Camera-type eye (tissue), 1 donor: ENCODE measurements around a stretch of chr6.

DNA sequence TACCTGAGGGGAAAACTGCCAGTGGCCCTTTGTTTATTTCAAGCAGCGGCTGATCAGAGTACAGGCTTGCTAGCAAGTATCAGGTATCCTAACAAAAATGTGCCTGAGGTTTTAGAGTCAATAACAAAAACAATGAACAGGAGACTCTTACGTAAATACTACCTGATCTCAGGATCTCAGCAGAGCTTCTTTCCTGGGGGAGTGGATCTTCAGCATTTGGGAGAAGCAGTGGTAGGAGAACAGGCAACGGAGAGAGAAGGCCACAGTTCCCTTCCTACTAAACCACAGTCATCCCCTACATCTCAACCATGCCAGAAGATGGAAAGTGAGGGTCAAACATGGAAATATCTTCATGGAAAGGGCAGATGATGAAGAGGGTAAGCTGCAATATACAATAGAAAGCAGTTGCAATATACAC lies 12.5 kb downstream of the LY86 start:
- RAMPAGE, long total RNA, result no peak

- RAMPAGE, long total RNA, result no peak
Observed at GRCh38 chr6:6689273-6689896, 100.9 kb downstream of the LY86 start.

- RAMPAGE, long total RNA, result no peak
Observed at GRCh38 chr6:6694731-6695541, 106.4 kb downstream of the LY86 start.

GRCh38 chr6:6696618-6697288 lies 108.2 kb downstream of the LY86 start:
- RAMPAGE, long total RNA, result no peak

DNA sequence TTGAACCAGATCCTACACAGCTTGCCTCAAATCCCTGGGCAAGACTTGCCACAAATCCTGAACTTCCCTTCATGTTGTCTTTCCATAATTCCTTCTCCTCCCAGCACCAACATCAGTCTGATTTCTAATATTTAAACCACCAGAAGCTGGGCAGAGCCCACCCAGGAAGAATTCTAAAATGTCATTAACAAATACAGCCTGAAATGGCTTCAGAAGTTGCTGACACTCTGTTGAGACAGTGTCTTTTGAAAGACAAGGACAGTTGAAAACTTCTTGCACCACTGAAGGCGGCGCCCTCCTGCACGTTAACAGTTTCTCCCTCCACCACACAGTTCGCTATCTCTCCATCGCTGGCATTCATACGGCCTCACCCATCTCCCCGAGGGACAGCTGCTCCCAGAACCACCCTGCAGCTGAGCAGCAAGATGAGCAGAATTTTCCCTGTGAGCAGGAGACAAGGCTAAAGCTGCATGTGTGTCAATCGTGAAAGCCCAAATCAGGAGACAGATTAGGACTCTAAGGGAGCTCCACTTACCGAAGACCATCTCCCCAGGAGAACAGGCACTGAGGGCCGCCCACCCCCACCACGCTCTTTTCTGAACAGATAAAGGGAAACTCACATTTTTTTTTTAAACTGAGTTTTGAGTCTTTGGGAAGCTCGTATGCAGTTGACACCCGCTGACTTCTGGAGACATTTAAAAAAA lies 113.3 kb downstream of the LY86 start:
- RAMPAGE, long total RNA, result no peak

- RAMPAGE, long total RNA, result no peak
Observed at GRCh38 chr6:6725176-6725613, 136.7 kb downstream of the LY86 start.

DNA sequence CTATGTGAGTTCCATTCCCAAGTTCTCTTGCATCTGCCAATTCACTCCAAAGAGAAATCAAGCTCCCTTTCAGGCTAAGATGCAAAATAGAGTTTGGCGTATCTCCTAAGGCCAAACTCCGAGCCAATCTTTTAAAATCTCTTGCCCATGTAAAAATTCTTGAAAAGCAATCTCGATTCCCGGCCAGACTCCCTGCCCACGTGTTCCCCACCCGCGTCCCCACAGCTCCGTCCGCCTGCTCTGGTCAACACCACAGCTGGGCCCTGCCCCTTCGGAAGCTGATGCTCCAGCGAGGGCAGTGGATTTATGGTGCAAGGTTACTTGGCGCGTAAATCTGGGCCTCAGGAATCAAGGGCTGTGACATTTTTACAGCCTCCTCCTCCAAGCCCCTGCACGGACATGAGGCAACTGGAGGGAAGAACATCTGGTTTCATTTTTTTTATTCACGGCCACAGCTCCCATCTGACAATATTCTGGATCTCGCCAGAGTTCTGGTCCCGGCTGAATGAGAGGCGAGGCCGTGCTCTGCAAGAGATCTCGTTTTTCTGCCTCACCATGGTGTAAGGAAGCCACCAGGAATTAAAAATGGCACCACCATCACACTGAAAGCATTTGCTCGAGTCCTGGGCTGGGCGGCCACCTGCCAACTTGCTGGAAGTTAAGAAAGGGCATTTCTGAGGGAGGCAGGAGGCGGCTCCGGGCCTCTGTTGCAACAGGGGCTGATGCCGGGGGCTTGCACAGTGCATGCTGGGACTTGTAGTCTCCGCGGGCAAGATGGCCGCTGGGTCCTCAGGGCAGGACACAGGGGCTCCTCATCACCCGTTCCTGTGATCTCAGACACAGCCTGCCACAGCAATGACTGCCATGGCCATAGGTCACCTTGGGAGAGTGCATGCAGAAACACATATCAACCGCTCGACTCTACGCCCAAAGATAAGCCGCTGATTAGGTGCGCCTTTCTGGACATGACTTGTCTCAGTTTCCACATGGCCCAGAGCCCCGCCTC lies 148.4 kb downstream of the LY86 start:
- RAMPAGE, long total RNA, result no peak

DNA sequence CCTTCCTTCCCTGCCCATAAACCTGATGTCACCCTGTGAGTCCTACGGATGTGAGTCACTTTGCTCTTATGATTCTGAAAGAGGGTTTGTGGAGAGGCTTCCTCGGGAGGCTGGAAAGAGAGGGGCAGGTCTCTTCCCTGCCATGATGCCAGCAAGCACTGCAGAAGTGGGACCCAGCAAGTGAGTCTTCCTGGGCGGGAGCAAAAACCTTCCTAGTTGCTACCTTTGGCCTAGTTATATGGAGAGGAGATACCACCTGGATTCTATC lies 202.5 kb downstream of the LY86 start:
- RAMPAGE, long total RNA, result no peak

GRCh38 chr6:6800908-6801262 lies 212.4 kb downstream of the LY86 start:
- RAMPAGE, long total RNA, result no peak

GRCh38 chr6:6878622-6879296 lies 229.0 kb upstream of the RREB1 start:
- RAMPAGE, long total RNA, result no peak

- RAMPAGE, long total RNA, result no peak
Observed at GRCh38 chr6:6927295-6928379, 180.1 kb upstream of the RREB1 start.

DNA sequence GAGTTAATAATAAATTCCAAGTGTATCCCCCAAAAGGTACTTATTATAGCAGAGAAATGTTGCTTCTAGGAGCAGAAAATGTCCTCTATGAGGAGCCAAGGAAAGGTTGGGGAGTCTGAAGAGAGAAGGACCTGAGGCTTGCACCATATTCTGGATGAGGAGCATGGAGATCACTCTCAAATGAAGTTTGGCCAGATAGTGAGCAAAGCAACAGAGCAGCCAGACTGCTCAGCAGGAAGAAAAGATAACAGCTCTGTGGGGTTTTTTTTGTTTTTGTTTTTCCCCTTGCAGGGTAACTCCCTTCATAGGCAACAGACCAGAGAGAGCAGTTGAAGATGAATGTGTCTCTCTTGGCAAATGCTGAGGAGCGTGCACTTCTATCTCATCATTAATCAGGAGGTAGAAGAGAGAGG lies 66.4 kb upstream of the RREB1 start:
- RAMPAGE, long total RNA, result no peak

DNA sequence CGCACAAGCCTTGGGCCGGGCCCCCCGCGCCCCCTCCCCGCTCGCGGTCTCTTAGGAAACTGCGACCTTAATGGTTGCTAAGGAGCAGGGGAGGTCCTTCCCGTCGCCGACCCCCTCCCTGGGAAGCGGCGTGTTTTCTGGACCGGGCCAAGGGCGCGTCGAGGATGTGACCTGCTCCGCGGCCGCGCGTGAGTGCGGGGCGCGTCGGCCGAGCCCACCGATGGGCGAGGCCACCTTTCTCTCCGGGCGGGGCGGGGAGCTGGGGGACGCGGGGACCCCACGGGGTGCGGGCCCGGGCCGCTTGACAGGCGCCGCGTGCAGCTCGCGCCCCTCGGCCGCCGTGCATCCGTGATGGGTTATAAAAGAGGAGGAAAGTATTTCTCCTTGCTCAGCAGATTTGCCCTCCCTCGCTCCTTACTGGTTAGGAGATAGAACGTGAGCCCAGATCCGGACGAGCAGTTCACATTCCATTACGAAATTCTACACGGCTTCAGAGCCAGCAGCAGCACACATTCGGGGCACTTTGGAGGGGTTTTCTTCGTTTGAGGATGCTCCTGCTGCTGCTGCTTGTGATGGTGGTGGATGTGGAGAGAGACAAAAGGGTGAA lies 1.6 kb downstream of the RREB1 start:
- RAMPAGE, long total RNA, result no peak

DNA sequence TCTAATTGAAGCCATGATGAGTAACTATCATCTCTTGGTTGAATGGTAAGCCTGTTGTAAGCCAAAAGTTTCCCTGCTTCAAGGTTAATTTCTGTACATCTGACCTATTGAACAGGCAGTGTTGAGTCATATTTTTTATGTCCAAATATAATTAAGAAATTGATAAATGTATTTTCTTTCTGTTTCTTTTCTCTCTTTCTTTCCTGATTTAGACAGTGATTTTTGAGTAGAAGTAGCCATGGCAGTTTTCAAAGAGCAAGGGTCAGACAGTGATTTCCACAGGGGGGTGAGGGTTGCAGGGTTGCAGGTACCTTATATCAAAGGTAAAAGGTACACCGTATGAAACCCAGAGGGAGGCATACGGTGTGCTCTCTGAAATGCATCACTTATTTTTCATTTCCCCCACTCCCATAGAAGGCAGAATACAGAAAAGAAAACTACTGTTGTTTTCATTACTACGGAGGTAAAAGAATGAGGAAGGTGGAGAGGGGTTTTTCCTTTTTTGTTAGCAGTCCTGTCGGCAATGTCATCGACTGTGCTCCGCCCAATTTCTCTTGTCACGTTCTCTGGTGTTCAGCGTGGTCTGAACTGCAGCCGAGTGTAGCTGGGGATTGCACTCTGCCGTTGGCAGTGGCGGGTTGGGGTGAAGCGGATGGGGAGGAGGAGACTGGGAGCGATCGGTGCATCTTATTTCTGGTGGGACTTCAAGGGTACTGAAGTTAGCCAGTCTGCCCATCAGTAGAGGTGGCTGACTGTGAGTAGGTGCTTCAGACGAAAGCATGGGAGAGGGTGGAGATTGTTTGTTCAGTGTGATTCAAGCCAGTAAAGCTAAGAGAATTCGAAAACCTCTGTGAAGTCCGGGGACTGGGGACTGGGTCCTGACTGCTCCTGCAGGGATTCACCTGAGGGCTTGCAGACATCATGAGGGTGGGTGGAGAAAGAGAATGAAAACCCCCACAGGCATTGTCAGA lies 4.8 kb downstream of the RREB1 start:
- RAMPAGE, long total RNA, result no peak

DNA sequence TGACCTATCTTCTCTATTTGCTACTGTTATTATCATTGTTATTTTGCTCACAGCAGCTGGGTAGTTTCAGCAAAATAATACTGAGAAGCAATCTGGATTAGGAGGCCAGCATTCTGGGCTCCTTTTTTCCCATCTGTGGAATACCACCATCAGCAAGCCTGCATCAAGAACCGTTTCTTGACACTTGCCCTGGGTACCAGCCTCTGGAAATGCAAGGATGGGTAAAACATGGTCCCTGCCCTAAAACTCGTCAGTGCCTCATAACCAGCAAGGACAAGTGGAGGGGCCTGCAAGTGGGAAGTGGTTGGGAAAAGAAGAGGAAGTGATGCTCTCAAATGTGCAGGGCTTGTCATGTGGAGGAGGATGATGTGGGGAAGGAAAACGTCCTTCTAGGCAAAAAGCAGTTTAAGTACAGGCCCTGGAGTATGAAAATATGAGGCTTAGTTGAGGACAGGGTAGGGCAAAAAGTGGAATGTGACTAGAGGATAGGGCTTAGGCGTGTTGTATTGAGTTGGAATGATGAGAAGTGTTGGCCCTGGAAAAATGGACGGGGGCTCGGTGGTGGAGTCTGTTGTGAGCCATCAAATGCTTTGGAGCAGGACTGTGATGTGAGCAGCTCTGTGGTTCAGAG lies 19.0 kb downstream of the RREB1 start:
- RAMPAGE, long total RNA, result no peak

DNA sequence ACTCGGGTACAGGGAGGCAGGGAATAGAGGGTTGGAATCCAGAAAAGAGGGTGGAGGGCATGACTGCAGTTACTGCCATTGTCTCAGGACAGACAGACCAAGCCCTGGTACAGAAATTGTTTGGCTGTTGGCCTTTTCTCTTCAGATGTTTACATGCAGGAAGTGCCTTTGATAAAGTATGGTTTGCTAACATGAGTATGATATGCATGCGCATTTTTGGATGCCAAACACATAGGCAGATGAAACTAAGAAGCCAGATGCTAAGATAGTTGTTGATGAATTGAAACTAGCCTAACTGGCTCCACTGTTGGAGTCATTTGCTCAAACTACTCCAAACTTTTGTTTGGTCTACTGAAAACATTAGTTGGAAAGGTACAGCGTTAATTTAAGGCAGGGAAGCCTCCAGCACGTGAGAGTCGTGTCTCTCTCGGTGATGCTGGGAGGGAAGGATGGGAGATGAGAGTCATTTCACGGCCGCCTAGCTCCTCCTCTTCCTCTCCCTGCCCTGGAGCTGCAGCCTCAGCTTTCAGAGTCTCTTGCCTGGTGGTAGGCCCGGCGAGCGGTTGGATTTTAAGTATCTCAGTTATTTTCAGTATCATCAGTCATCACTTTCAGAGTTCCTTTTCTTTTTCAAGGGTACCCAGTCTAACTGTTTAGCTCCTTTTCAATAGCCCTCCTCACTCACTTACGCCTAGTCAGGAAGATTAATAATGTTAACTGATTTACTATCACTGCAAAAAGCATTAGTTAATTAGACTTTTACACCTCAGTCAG lies 29.7 kb downstream of the RREB1 start:
- RAMPAGE, long total RNA, result no peak

DNA sequence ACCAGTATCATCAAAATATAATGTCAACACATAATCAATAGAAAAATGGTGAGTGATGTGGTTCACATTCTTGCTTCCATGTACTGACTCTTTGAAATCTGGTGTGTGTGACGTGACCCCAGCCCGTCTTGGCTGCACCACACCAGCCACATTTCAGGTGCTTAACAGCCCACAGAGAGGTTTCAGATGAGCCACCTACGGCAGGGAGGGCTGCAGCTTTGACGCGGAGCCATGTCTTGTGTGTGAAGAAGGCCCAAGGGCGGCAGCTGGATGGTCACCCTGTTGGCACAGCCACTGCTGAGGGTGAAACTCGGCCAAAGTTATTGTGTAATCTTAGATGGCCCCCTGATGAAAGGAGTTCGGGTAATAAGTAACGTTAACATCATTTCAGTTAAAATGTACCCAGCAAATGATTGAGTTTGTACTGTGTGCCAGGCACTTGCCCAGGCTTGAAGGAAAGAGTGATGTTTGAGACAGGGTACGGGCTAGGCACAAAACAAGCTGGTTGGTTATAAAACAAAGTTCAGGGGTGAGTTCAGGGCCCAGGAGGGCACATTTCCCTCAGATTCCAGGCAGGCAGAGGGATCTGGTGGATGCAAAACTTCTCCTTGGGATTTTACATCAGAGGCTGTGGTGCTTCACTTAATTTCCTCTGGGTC lies 97.2 kb downstream of the SSR1 start:
- RAMPAGE, long total RNA, result no peak

DNA sequence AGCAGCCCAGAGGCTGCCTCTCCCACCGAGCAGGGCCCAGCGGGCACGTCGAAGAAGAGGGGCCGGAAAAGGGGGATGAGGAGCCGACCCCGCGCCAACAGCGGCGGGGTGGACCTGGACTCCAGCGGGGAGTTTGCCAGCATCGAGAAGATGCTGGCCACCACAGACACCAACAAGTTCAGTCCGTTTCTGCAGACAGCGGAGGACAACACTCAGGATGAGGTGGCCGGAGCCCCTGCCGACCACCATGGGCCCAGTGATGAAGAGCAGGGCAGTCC lies 81.6 kb downstream of the SSR1 start:
- RAMPAGE, long total RNA, result no peak

- RAMPAGE, long total RNA, result no peak
Observed at GRCh38 chr6:7281243-7282134, 31.5 kb downstream of the SSR1 start.

- RAMPAGE, long total RNA, result no peak
Observed at GRCh38 chr6:7389149-7389590, 372 bp downstream of the CAGE1 start.